Placental epithelial cell (primary cell): Measurements from ENCODE around the gene SALL2.

- CAGE, long polyA plus RNA, result no peak
Observed at GRCh38 chr14:21200379-21201276, 44.8 kb upstream of the OR5AU1 start.

DNA sequence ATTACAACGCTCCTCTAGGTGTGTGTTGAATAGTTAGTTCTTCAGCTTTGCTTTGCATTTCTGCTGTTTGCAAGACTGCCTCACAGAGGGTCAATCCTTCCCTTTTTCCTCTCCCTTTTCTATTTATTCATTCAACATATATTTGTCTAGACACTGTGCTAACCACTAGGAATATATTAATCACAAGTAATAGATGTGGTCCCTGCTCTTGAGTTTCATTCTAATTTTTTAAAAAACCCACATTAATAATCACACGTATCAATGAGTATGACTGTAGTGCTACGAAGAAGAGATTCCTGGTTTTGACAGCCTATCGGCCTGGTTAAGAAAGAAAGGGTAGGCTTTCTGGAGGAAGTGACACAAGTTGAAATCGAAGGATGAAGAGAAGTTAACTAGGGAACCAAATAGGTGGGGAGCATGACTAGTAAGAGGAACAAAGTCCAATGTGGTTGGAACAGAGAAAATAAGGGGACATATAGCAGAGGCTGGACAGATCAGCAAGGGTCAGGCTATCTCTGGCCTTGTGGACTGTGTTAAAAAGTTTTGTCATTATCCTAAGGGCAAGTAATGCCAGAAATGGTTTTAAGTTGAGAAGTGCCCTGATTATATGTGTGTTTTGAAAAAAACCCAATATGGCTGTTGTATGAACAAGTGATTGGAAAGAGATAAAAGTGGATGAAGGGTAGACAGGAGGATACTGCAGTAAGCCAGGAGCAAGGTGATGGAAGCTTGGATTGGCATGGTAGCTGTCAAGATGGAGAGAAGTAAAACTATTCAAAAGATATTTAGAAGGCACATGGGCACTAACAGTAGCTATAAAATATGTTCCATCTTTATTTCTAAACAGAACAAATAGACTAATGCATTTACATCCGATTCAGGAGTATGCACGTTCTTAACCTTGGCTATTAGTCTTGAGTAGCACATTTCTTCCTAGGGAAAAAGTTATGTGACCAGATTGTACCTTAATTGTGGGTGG lies 46.6 kb upstream of the OR5AU1 start:
- CAGE, long polyA plus RNA, result no peak

- CAGE, long polyA plus RNA, result no peak
Observed at GRCh38 chr14:21269622-21269990, 364 bp upstream of the HNRNPC start.

GRCh38 chr14:21391961-21392528 lies 8.2 kb upstream of the SUPT16H start:
- CAGE, long polyA plus RNA, result no peak

DNA sequence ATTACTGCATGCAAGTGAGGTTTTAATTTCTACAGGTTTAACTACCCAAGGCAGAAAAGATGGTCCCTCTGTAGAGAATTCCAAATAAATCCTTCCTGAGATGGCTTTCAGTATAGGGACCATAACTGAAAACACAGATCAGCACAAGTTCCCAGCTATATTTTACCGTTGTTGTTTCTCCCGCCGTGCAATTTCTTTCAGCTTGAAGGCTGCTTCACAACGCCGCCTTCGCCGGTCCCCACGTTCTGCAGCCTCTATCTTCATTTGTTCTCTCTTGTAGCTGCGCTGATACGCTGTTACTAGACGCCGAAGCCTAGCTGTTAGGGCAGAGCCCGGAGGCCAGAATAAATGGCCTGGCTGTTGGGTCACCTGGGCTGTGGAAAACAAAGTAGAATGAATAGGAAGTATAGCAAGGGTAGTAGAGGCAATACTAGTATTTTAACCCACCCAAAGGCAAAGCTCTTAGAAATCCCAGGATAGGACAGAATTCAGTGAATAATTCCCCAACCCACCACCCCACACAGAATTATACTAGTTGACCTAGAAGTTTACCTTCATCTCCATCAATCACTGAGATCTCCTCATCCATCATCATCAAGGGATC lies 11.0 kb upstream of the SUPT16H start:
- CAGE, long polyA plus RNA, result no peak

- CAGE, long polyA plus RNA, result no peak
Observed at GRCh38 chr14:21400678-21401119, 16.9 kb upstream of the SUPT16H start.

GRCh38 chr14:21401877-21402158 lies 18.0 kb upstream of the SUPT16H start:
- CAGE, long polyA plus RNA, result no peak

DNA sequence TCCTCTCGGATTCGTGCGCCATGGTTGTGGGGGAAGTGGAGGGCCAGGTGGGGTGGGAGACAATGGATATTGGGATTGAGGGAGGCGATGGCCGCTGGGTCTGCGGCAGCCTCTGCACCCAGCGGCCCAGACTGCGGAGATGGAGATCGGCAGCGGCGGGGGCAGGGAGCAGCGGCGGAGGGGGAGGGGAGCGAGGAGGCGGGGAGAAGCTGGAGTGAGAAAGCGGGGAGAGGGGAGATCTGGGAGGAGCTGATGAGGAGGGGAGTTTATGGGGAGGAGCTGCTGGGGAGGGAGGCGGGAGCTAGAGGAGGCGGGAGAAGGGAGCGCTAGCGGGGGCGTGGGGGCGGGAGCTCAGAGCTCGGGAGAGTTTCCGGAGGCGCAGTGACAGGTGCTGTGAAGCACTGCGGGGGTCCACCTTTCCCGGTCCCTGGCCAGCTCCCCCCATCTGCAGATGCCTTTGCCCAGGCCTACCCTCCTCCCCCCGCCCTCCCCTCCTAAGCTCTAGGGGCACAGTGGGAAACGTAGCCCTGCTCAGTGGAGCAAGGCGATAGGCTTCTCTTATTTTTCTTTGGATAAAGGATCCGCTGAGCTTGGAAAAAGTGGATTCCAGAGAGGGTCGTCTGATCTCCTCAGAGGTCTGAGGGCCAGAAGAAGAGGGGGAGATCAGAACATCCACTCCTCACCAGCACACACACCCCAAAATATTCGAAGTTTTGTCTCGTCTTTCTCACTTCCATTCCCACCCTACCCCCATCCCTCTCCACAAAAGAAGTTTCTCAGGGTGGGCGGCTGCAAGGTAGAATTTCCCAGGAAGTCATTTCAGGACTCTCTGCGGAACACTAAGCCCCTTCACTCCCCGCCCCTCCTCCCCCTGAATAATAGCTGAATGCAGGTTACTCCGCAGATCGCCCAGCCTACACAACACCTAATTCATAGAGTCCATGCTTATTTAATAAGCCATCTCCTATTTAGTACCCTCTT lies at the start of gene SALL2:
SALL2 (minus strand) TSS at position 241 of the 981 bp plus-strand sequence.
- CAGE, long polyA plus RNA, result no peak

DNA sequence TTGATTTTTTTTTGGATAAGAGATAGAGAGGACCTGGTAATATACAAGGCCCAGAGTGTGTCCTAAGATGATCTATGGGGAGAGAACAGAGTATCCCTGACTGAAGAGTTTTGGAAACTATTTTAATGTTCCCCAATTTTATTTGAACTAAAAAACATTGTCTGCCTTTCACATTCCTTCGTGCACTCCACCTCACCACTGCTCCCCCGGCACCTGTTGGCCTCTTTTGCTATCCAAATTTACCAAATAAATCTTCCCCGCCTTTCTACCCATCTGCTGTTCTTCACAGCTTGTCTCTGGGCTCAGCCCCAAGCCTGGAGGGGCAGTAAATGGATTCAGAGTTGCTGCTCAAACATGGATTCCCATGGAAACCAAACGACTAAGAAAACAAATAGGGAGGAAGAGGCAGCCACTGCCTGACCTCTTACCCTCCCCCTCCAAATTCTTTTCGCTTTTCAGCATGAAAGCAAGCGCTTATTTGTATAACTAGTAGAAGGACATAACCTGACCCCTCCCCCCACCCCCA lies 22.6 kb downstream of the OR10G3 start:
- CAGE, long polyA plus RNA, result no peak

DNA sequence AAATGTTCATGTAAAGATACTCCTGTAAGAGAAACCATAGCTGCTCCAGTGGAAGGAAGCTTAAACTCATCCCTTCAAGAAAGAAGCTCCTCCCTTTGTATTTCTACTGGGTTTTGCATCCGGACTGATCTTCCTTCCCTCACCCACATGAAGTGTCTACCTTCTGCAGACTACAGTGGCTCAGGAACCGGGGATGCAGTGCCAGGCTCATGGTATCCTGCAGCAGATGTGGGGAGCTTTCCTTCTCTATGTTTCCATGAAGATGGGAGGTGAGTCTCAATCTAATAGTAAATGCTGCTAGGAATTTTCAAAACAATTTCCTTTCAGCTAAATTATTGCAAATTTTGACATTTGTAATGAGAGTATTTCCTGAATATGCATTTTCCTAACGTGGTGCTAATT lies 13.1 kb downstream of the OR10G2 start:
- CAGE, long polyA plus RNA, result no peak

- CAGE, long polyA plus RNA, result no peak
Observed at GRCh38 chr14:21659893-21660129, 6.2 kb downstream of the OR4E2 start.

- CAGE, long polyA plus RNA, result no peak
Observed at GRCh38 chr14:21714379-21714744, 40.7 kb upstream of the OR4E1 start.

GRCh38 chr14:21846386-21846774 lies 172.8 kb upstream of the OR4E1 start:
- CAGE, long polyA plus RNA, result no peak

- CAGE, long polyA plus RNA, result no peak
Observed at GRCh38 chr14:21852869-21853114, 179.2 kb upstream of the OR4E1 start.

GRCh38 chr14:21868627-21869026 lies 195.0 kb upstream of the OR4E1 start:
- CAGE, long polyA plus RNA, result no peak

- CAGE, long polyA plus RNA, result no peak
Observed at GRCh38 chr14:22007196-22007801, 333.7 kb upstream of the OR4E1 start.

DNA sequence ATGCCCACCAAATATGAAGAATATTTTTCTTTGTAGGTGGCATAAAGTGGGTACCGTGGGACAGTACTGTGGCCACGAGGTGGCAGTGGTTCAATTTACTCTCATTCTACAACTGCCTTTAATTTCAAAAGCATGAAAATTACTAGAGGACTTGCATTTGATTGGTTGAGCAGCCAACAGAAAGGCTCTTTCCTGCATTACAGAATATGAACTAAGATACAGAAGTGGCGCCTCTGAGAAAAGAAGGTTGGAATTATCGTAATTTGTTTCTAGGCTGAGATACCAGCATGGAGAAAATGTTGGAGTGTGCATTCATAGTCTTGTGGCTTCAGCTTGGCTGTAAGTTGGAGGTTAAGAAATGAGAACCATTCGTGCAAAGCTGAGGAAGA lies 366.8 kb upstream of the OR4E1 start:
- CAGE, long polyA plus RNA, result no peak

- CAGE, long polyA plus RNA, result no peak
Observed at GRCh38 chr14:22493147-22493497, 95.9 kb downstream of the DAD1 start.

GRCh38 chr14:22496570-22497455 lies 92.2 kb downstream of the DAD1 start:
- CAGE, long polyA plus RNA, result no peak

GRCh38 chr14:22499498-22500006 lies 89.5 kb downstream of the DAD1 start:
- CAGE, long polyA plus RNA, result no peak